ENCODE measurements around the gene CDKN2B.

GRCh38 chr9:19208511-19209031 is 21.9 kb upstream of the DENND4C start:
- RRBS: no CpG with 5 or more reads among the region's 1 CpG

- RRBS: no CpG with 5 or more reads among the region's 19 CpGs
These were observed 5.6 kb downstream of the RPS6 start for GRCh38 chr9:19374169-19375161.

GRCh38 chr9:19387150-19387637 is 7.2 kb upstream of the RPS6 start:
- RRBS: no CpG with 5 or more reads among the region's 3 CpGs

DNA sequence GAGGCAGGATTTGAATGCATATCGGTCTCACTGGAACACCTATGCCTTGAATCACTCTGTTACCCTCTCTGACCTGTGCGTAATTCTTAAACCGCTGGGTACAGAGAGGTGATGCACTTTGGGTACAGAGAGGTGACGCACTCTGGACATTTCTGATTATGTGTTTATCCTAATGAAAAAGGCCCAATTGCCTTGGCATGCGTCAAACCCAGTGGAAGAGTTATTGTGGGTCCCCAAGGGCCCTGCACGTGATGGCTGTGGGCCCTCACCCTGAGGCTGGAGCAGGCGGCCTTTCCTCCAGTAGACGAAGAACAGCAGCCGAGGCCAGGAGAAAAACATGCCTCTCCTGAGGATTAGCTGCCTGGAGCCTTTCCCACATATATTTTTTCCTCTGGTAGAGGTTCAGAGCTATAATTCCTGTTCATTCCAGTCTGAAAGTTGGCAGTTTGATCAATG is 22.6 kb downstream of the ACER2 start:
- RRBS: no CpG with 5 or more reads among the region's 9 CpGs

GRCh38 chr9:19450181-19451563 is 41.9 kb downstream of the ACER2 start:
- RRBS: no CpG with 5 or more reads among the region's 10 CpGs

DNA sequence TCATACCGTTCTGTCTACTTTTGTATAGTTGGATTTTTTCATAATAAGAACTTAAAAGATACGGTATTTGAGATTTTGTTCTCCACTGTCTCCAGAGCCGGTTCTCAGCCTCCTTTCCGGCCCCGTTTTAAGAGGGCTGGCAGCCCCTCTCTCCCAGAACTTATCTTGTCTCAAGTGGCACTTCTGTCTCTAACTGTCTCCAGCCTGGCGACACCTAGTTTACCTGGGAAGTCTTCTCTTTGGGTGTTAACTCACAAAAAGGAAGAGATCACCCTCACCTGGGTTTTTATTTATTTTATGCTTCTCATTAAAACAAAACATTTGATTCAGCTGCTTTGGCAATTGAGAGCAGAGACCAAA is 48.2 kb downstream of the ACER2 start:
- RRBS: no CpG with 5 or more reads among the region's 6 CpGs

DNA sequence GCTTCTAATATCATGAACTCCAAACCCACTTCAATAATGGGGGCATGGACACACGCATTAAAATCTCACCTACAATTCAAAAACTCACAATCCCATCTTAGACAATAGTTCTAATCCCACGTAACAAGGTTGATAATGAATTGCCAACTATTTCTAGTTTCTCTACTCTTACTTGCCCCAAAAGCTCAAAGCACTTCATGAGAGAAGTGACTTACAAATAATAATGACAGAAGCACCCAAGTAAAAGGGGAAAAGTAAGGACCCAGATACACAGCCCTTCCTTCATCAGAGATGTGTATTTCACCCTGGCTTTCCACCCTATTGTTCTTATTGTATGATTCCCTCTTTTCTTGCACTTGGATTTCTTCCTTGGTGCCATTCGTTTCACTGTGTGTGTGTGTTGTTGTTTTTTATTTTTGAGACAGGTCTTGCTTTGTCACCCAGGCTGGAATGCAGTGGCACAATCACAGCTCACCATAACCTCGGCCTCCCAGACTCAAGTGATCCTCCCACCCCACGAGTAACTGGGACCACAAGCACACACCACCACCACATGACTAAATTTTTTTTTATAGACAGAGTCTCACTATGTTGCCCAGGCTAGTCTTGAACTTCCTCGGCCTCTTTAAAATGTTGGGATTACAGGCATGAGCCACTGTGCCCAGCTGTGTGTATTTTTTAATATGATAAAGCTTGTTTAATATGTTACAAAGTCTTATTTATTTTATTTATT is 72.1 kb downstream of the MLLT3 start:
- RRBS: no CpG with 5 or more reads among the region's 6 CpGs

DNA sequence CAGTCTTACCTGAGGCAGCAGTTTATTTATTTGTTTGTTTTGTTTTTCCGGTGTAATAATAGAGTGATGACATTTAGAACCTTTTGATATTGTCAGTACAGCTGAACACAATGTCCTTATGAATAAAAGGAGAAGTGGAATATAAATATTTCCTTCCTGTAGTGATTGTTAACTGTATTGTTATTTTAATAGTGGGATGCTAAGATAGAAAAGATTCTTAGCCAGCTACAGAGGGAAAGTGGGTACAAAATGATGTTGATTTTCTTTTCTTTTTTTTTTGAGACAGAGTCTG is 34.7 kb downstream of the FOCAD start:
- RRBS: no CpG with 5 or more reads among the region's 1 CpG

GRCh38 chr9:20726001-20726556 is 42.0 kb downstream of the FOCAD start:
- RRBS: no CpG with 5 or more reads among the region's 3 CpGs

DNA sequence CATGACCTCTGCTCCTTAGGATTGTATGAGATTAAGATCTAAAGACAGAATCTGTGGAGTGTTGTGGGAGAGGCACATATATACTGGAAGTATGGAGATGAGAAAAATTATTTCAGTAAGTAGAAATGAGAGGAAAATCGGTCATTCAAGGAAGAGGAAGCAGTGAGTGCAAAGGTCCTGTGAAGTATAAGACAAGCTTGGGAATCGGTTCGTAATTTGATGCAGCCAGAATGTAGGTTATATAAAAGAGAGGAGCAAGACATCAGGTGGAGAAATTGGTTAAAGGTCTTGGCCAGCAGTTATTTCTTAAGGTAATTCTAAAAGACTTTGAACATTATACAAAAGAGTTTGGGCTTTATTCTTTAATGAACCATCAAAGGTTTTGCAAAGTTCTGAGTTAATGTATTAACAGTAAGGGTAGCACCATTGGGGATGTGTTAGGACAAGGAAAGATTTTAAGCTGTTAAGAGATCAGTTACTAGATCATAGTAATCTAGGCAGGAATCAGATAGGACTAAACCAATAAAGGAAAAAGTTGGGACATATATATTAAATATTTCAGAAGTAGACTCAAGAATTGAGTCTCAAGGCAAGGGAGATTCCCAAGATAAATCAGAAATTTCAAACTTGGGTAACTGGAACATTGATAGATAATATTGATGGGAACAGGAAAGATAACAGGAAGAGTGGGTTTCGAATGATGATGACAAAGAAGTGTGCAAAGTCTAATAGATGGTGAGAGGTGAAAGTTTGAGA is 129.1 kb downstream of the HACD4 start:
- RRBS: no CpG with 5 or more reads among the region's 4 CpGs

DNA sequence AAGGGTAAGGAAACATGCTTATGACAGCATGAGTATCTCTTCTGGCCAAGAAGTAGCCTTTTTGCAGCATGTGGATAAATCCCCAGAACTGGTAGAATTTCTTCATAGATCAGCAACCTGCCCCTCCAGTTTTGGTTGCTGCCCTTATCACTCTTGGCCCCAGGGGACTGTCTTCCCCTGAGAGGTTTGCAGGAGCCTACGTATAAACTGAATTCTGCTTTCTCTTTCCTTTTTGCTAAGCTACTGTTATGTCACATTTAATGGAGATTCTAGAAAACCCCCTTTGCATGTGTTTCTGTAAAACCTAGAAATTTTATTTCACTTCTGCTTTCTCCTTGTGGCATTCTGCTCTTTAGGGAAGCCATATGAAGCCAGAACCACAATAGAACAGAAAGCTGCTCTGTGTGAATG is 3.5 kb downstream of the IFNA2 start:
- RRBS: no CpG with 5 or more reads among the region's 1 CpG

- RRBS: no CpG with 5 or more reads among the region's 5 CpGs
These were observed 68.6 kb downstream of the CDKN2A start for GRCh38 chr9:21905957-21906602.

GRCh38 chr9:21964973-21965491 is 9.6 kb downstream of the CDKN2A start:
- RRBS: 2% methylated on average over 8 of the region's 32 CpGs

GRCh38 chr9:22009039-22009663 is at the start of gene CDKN2B:
TSS of gene CDKN2B (minus strand) at chr9:22009305.
- RRBS: 2% methylated on average over 13 of the region's 49 CpGs

- RRBS: no CpG with 5 or more reads among the region's 3 CpGs
These were observed 99.9 kb upstream of the CDKN2B start for GRCh38 chr9:22109004-22109469.

DNA sequence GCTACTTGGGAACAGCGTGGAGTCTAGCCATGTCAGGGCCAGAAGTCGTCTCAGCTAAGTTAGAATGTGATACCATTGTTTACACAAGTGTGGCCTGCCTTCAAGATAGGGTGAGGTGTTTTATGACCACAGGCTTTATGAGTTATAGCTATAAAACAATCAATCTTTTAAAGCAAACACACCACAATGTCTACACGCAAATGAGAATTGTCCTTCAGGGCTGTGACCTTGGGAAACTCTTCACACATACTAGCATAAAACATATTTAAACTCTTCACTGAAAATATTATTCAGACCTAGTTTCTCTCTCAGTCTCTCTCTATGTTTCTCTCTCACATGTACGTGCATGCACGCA is 115.6 kb upstream of the CDKN2B start:
- RRBS: no CpG with 5 or more reads among the region's 5 CpGs

- RRBS: no CpG with 5 or more reads among the region's 29 CpGs
These were observed 24.2 kb upstream of the ELAVL2 start for GRCh38 chr9:23850048-23850913.

GRCh38 chr9:25716454-25716794 is 38.2 kb upstream of the TUSC1 start:
- RRBS: no CpG with 5 or more reads among the region's 4 CpGs

- RRBS: no CpG with 5 or more reads among the region's 3 CpGs
These were observed 4.3 kb downstream of the CAAP1 start for GRCh38 chr9:26888117-26888828.

DNA sequence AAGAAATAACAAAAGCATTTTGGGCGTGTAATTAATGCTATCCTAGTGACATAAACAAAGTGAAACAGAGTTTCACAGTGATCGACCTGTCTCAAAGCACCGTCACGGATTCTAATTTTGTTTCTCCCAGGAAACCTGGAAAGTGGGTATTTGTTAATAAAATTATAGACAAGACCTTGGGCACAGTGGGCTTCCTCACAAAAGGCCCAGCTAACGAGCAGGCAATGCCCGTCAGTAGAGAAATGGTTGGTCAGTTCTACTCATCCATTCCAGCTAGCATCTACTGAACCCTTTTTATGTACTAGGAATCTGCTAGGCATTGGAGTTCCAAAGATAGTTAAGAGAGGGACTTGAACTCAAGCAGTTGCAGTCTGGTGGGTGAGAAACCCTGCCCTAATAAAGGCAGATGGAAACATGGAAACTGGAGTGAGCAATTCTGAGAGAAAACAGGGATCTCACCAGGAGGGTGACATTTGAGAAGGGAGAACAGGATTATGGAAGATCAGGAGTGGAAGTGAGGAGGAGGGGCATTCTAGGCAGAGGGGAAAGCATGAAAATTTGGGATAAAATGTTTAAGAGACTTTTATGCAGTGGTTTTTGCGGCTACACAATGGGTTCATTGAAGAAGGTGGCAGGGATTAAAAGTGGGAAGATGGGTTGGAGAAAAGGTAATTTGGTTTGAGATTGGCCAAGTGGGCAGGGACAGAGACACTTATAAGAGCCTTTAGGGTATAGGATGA is 13.0 kb downstream of the TEK start:
- RRBS: no CpG with 5 or more reads among the region's 7 CpGs